ENCODE results near the genes UBE2D1, BICC1 and ANK3.

DNA sequence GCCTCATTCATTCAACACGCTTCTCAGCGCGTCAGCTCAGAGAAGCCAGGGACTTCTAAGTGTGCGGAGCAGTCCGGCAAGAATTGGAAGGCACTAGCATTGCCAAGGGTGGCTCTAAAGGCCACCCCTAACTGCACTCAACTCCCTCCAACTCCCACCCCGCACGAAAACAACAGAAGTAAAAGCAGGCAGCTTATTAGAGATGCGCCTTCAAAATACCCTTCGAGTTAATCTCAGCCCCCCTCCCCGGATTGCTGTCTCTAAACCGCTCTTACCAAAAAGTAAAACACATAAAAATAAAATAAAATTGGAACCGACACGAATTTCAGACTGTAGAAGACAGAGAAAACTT lies 489 bp upstream of the IPMK start:
- PRO-cap, result bidirectional peak, plus-strand start at position 38 of the sequence, minus-strand start outside the sequence
CAGE:
- cytosol, long polyA plus RNA, result no peak
- long polyA plus RNA, result no peak
- nucleus, long polyA plus RNA, result no peak

GRCh38 chr10:58334636-58335287 lies at the start of gene UBE2D1:
Gene UBE2D1 (plus strand): TSS chr10:58335006.
- PRO-cap, result unidirectional peak, plus-strand start at chr10:58335006
CAGE:
- cytosol, long polyA plus RNA, result no peak
- long polyA plus RNA, result no peak
- nucleus, long polyA plus RNA, result no peak

- PRO-cap, result no peak
CAGE:
- cytosol, long polyA plus RNA, result no peak
- long polyA plus RNA, result no peak
- nucleus, long polyA plus RNA, result no peak
These were observed 13.9 kb upstream of the TFAM start for GRCh38 chr10:58371240-58371873.

- PRO-cap, result no peak
CAGE:
- cytosol, long polyA plus RNA, result no peak
- long polyA plus RNA, result start-site peak on the plus strand at chr10:58512815-58513153, 40 and 53 reads in 2 replicates; start-site peak on the plus strand at chr10:58513255-58513286, 20 and 19 reads in 2 replicates
- nucleus, long polyA plus RNA, result no peak
These were observed at the start of gene BICC1 for GRCh38 chr10:58512561-58513622. Gene BICC1 (plus strand): TSS chr10:58512872.

GRCh38 chr10:59538711-59539051 lies 171.0 kb downstream of the SLC16A9 start:
- PRO-cap, result no peak
CAGE:
- cytosol, long polyA plus RNA, result no peak
- long polyA plus RNA, result no peak
- nucleus, long polyA plus RNA, result no peak

DNA sequence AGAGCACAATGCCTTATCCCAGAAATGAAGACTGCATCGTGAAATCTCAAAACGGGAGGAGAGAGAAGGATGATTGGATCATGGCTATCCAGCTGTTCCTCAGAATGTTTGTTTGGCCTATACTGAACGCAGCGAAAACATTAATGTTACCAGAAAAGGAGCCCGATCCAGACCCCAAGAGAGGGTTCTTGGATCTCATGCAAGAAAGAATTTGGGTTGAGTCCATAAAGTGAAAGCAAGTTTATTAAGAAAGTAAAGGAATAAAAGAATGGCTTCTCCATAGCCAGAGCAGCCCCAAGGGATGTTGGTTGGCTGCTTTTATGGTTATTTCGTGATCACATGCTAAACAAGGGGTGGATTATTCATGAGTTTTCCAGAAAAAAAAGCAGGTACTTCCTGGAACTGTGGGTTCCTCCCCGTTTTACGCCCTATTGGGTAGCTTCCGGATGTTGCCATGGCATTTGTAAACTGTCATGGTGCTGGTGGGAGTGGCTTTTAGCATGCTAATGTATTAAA lies 86.0 kb downstream of the SLC16A9 start:
- PRO-cap, result no peak
CAGE:
- cytosol, long polyA plus RNA, result no peak
- long polyA plus RNA, result no peak
- nucleus, long polyA plus RNA, result no peak

DNA sequence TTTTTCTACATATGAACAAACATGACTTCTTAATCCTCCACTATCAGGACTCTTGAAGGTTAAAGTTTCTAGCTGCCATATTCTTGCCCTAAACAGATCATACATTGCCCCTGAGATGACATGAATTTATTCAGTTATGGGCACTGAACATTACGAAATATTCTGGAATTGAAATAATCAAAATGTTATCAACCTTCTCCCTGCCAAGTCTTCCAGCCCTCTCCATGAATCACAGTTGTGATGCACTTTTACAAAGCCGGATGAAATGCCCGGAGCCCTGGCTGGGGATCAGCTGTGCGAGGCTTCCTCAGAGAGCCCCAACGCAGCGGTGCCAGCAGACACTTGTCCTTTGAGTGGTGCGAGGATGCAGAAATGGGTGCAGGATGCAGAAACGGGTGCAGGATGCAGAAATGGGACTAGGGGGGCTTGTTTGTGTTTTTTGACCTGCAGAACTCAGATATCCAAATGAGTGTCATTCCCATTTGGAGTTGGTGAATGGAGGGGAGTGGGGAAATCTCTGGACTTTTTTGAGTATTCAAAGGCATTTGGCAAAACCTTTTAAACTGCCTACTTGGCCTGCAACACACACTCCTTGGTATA lies 2.7 kb downstream of the MRLN start:
- PRO-cap, result no peak
CAGE:
- cytosol, long polyA plus RNA, result no peak
- long polyA plus RNA, result no peak
- nucleus, long polyA plus RNA, result no peak

DNA sequence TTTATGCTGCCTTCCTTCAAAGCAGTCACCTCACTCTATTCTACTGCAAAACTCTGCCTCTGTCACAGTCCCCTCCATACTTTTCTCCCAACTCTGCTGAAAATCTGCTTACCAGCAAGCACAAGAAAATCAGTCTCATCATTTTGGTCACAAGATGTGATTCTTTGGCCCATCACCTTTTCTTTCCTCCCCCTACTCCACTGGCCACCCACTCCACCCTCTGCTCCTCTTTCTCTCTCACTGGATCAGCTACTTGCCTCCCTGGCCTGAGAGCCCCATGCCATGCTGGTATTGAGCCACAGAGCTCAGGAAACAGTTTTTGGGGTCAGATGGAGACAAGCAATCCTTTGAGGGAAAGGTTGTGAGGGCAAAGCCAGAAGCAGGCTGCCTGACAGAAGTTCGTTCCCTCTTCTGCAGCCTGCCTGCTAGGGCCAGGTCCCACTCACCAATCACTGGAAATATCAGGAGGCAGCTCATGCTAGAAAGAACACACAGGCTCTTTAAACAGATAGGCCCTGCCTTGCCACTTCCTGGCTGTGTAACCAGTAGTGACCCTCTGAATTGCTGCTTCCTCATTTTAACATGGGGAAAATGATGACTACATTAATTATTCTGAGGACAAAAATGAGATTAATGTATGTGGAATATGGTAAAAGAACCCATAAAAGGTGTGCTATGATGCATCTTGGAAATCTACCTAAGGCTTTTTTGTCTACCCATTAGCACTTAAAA lies 50.3 kb upstream of the MRLN start:
- PRO-cap, result no peak
CAGE:
- cytosol, long polyA plus RNA, result no peak
- long polyA plus RNA, result no peak
- nucleus, long polyA plus RNA, result no peak

DNA sequence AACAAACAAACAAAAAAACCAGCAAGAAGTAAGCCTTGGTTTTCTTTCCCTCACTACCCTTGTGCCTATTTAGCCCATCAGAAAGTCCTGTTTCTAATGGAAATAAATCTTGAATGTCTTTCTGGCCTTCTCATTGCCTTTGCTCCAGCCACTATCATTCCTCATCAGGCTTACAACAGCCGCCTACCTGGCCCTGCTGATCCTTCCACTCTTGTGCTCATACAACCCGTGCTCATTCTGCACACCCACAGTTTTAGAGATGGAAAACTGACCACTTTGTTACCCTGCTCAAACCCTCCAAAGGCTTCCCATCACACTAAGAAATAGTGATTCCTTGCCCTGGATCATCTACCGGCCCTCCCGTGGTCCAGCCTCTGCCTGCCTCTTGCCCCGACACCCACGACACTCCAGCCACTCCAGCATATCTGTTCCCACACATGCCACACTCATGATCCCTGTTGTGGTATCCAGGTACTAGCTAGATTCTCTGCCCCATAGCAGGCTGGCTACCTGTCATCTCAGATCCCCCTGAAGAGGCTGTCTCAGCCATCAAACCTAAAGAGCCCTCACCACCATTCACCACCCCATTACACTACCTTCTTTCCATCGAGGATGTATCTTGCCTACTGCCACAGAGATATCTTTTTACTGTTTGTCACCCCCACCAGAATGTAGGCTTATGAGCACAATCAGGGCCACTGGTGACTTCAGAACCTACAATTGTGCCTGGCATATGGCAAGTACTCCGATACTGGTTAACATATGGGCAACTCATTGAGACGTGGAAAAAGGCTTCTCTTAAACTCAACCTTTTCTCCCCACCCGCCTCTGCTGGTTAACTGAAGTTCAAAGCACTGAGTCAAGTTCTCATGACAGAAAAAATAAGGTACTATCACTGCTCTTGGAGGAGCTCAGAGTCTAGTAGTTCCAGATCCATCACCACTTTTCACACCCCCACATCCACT lies 36.6 kb downstream of the CCDC6 start:
- PRO-cap, result no peak
CAGE:
- cytosol, long polyA plus RNA, result no peak
- long polyA plus RNA, result no peak
- nucleus, long polyA plus RNA, result no peak

- PRO-cap, result no peak
CAGE:
- cytosol, long polyA plus RNA, result no peak
- long polyA plus RNA, result no peak
- nucleus, long polyA plus RNA, result no peak
These were observed 16.7 kb downstream of the CCDC6 start for GRCh38 chr10:59889382-59890294.

GRCh38 chr10:59897758-59898291 lies 8.5 kb downstream of the CCDC6 start:
- PRO-cap, result no peak
CAGE:
- cytosol, long polyA plus RNA, result no peak
- long polyA plus RNA, result no peak
- nucleus, long polyA plus RNA, result no peak

GRCh38 chr10:59905926-59906088 lies 549 bp downstream of the CCDC6 start:
- PRO-cap, result no peak
CAGE:
- cytosol, long polyA plus RNA, result no peak
- long polyA plus RNA, result no peak
- nucleus, long polyA plus RNA, result no peak

- PRO-cap, result no peak
CAGE:
- cytosol, long polyA plus RNA, result no peak
- long polyA plus RNA, result no peak
- nucleus, long polyA plus RNA, result no peak
These were observed 59.1 kb upstream of the CCDC6 start for GRCh38 chr10:59965246-59965992.

DNA sequence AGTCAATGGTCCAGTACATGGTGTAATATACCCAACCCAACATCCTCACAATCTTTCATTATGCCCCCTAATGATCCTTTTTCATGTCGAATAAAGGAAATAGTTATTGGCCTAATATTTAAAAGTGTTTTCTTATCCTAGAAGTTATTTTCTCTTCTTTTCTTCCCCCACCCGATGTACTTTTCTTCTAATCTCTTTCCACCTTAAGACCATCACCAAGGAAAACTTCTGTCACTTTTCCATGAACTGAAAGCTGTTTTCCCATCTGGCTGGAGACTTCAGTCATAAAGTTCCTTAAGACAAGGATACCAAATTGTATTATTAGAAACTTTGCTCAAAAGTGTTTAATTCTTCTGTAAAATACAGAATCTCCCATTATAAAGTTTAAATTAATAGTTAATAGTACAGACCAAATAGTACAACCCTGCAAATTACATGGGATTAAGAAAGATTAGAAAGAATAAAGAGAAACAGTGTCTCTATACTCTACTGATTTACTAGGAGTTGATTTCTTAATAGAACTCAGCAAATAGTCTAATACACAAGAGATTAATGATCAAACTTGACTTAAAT lies 238.5 kb upstream of the CCDC6 start:
- PRO-cap, result no peak
CAGE:
- cytosol, long polyA plus RNA, result no peak
- long polyA plus RNA, result no peak
- nucleus, long polyA plus RNA, result no peak

DNA sequence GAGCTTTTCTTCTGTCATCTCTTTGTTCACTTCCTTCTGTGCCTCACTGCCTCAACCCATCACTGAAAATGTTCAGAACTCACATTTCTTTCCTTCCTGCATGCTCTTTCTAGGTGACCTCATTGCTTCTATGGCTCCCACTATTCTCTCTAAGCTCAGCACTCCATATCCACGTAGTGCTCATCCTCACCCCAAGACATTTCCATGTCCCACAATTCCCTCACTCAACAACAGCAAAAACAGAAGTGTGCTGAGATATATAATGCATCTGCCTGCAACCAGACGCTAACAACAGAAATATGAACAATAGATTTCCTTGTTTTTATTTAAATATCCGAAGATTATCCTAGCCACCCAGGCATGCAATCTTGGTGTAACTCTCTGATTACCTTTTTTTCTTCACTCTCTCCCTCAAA lies 104.1 kb downstream of the ANK3 start:
- PRO-cap, result no peak
CAGE:
- cytosol, long polyA plus RNA, result no peak
- long polyA plus RNA, result no peak
- nucleus, long polyA plus RNA, result no peak

- PRO-cap, result no peak
CAGE:
- cytosol, long polyA plus RNA, result no peak
- long polyA plus RNA, result no peak
- nucleus, long polyA plus RNA, result no peak
These were observed at the start of gene ANK3 for GRCh38 chr10:60389622-60390127. Gene ANK3 (minus strand): TSS chr10:60389875.

GRCh38 chr10:60414660-60415183 lies 25.0 kb upstream of the ANK3 start:
- PRO-cap, result no peak
CAGE:
- cytosol, long polyA plus RNA, result no peak
- long polyA plus RNA, result no peak
- nucleus, long polyA plus RNA, result no peak

GRCh38 chr10:60733222-60733746 lies 45.0 kb upstream of the CDK1 start:
- PRO-cap, result bidirectional peak, plus-strand start at chr10:60733613, minus-strand start at chr10:60733404
CAGE:
- cytosol, long polyA plus RNA, result no peak
- long polyA plus RNA, result no peak
- nucleus, long polyA plus RNA, result no peak

GRCh38 chr10:60810748-60811319 lies 32.6 kb downstream of the CDK1 start:
- PRO-cap, result no peak
CAGE:
- cytosol, long polyA plus RNA, result no peak
- long polyA plus RNA, result no peak
- nucleus, long polyA plus RNA, result no peak

DNA sequence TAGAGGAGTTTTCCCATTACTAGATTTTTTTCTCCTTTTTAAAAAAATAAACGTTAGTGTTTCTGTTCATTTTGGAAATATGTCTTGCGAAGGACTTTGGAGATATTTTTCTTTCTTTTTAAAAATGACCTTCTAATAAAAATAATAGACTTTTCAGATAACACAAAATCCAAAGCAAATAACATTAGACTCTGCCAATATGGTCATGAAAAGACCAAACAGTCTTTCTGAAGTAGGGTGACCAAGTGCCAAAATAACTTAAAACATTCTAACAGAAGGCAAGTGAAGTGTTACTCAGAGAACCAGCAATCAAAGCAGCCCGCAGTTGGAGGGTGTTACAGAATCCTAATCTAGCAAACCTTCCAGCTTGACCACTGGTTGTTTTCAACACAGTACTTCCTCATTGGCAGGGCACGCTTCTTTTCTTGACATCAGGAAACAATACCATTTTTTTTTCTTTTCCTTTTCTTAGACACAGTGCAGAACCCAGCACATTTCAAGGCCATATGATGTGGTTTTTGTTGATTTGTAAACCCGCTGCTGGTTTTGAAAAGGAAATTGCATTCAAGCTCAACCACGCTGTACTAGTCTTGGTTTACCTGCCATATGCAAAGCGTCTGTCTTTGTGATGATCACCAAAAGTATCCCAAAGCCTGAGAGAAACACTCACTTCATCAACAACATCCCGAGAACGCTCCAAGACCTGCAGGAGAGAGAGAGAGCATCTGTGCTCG lies 33.5 kb downstream of the RHOBTB1 start:
- PRO-cap, result no peak
CAGE:
- cytosol, long polyA plus RNA, result no peak
- long polyA plus RNA, result no peak
- nucleus, long polyA plus RNA, result no peak